Measurements from ENCODE around the gene KCNH5.

- PRO-cap, 3 experiments, result no peak in any of the 3 experiments
- RRBS, result no CpG with 5 or more reads among the region's 6 CpGs
These were observed 63.8 kb downstream of the PRKCH start for GRCh38 chr14:61384987-61385786.

GRCh38 chr14:61448206-61448712 lies 126.9 kb downstream of the PRKCH start:
- PRO-cap, 3 experiments, result no peak in any of the 3 experiments
- RRBS, result no CpG with 5 or more reads among the region's 2 CpGs

GRCh38 chr14:61462789-61463347 lies 141.5 kb downstream of the PRKCH start:
- PRO-cap, 3 experiments, result no peak in any of the 3 experiments
- RRBS, result no CpG with 5 or more reads among the region's 5 CpGs

- PRO-cap, 3 experiments, result no peak in any of the 3 experiments
- RRBS, result no CpG with 5 or more reads among the region's 5 CpGs
These were observed 150.1 kb downstream of the PRKCH start for GRCh38 chr14:61471456-61471969.

DNA sequence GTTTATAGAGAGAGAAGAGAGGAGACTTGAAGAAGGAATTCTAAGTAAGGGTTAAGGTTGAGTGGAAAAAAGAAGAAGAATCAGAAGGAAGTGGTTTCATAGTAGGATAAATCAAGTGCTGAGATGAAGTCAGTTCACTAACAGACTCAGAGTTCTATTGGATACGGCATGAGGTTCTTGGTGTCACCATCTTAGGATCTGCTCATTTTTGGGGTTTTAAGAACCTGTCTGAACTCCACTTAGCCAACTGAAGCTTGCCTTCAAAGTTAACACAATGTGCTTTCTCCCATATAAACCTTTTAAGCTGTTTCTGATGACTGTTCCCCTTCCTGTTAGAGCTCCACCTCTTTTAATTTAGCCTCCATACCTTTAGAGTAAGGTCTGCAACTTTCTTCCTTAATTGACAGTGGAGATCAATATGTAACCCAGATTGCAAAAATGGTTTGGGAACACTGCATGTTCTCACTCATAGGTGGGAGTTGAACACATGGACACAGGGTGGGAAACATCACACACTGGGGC lies 152.7 kb downstream of the PRKCH start:
- PRO-cap, 3 experiments, result no peak in any of the 3 experiments
- RRBS, result no CpG with 5 or more reads among the region's 1 CpG

GRCh38 chr14:61490018-61490393 lies 168.6 kb downstream of the PRKCH start:
- PRO-cap, 3 experiments, result no peak in any of the 3 experiments
- RRBS, result no CpG with 5 or more reads among the region's 7 CpGs

GRCh38 chr14:61491431-61492616 lies 170.4 kb downstream of the PRKCH start:
- PRO-cap, 3 experiments, result no peak in any of the 3 experiments
- RRBS, result no CpG with 5 or more reads among the region's 10 CpGs

DNA sequence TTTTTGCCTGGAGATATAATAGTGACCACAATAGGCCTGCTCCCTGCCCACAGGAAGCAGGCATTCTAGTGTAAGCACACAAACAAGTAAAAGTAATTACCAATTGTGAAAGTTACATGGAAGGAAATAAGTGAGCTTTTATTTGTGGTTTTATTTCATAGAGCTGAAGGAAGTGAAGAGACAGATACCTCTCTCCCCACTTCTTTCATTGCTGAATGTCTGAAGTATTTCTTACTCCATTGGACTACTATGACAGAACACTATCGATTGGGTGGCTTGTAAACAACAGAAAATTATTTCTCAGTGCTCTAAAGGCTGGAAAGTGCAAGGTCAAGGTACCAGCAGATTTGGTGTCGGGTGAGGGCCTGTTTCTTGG lies 183.5 kb downstream of the PRKCH start:
- PRO-cap, 3 experiments, result no peak in any of the 3 experiments
- RRBS, result no CpG with 5 or more reads among the region's 2 CpGs

GRCh38 chr14:61562483-61563526 lies 132.5 kb upstream of the HIF1A start:
- PRO-cap, 3 experiments, result no peak in any of the 3 experiments
- RRBS, result no CpG with 5 or more reads among the region's 14 CpGs

- PRO-cap, 3 experiments, result no peak in any of the 3 experiments
- RRBS, result no CpG with 5 or more reads among the region's 5 CpGs
These were observed 53.0 kb upstream of the HIF1A start for GRCh38 chr14:61642299-61642649.

- PRO-cap, 3 experiments, result no peak in any of the 3 experiments
- RRBS, result no CpG with 5 or more reads among the region's 7 CpGs
These were observed 20.8 kb upstream of the SNAPC1 start for GRCh38 chr14:61741500-61741679.

GRCh38 chr14:61752110-61752417 lies 10.2 kb upstream of the SNAPC1 start:
- PRO-cap, 3 experiments, result no peak in any of the 3 experiments
- RRBS, result no CpG with 5 or more reads among the region's 2 CpGs

DNA sequence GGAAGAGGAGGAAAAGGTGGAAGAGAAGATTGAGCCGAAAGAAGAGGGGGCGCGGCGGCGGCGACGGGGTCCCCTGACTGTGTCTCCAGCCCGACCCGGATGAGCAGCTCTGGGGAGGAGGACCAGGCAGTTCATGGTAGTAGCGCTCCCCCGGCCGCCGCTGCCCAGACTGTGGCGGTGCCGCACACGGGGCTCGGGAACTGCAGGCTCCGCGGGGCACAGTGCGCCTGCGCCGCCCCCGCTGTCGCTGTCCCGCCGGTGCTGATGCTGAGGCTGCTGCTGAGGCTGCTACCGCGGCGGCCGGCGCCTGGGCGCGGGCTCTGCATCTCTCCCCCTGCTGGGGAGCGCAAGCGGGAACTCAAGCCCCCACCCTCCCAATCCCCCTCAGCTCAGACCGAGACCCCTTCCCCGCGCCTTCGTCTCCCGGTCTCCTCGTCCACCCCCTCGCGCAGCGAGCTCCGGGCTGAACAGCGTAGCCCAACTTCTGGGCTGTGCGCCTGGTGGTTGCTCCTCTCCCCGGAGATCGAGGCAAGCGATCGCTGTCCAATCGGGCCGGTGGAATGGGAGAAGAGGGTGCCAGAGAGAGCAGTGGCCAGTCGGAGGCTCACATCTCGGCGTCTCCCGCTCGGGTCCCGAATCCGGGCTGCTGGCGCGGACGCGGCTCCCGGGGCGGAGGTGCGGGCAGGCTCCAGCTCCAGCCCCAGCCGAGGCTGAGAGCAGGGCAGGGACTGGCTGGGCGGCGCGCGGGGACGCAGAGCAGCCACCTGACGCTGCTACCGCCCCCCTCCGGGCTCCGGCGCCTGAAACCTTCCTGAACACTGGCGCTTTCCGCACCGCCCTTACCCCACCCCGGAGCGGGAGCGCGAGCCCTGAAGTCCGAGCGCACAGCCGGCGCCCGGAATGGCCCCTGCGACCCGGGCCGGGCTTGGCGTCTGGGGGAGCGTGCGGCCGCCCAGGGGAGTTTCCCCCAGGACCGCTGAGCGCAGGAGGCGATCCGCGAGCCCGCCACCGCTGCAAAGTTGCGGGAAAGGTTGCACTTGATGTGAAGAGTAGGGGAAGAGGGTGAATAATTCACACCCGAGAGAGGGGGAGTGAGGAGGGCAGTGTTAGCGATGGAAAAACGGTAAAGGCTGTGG lies at the start of gene KCNH5:
Gene KCNH5, minus strand, starts transcription at position 204 of the 1,136 bp plus-strand sequence.
- PRO-cap, 3 experiments, result no peak in any of the 3 experiments
- RRBS, result 3% methylated on average over 49 of the region's 108 CpGs

DNA sequence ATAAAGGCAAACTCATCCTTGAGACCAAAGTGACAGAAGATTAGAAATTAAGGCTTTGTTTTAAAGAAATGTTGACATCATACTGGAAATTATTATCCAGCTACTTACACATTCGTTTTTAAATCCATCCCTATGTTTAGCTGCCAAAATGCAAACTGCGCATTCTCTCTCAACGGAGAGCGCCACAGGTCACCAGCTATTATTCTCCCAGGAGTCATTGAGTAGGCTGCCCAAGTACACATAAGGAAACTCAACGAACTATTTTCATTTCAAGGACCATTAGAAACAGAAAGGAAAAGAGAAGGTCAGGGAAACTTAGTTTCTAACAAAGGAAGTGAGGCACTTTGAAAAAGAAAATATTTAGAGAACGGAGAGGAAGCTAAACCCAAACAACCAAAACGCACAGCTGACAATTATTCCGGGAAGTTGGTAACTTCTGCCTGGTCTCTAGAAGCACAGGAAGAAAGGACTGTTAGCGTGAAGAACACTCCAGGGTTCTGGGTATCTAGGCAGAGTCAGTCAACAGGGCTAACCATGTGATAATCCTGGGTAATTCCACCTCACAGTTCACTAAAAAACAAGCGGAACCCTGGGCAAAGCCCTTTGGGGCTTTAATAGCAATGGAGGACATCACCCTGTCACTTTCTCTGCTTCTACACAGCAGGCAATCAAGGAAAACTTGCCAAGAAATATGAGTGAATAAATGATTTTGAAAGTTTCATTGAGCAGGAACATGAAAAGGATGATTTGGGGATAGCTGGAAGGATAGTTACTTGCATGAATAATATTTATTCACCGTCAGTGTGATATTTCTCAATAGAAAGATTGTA lies 23.4 kb downstream of the GPHB5 start:
- PRO-cap, 3 experiments, result no peak in any of the 3 experiments
- RRBS, result no CpG with 5 or more reads among the region's 11 CpGs

- PRO-cap, 3 experiments, result no peak in any of the 3 experiments
- RRBS, result no CpG with 5 or more reads among the region's 3 CpGs
These were observed 55.0 kb downstream of the PPP2R5E start for GRCh38 chr14:63488083-63488610.

GRCh38 chr14:63499574-63500242 lies 43.5 kb downstream of the PPP2R5E start:
- PRO-cap, 3 experiments, result no peak in any of the 3 experiments
- RRBS, result no CpG with 5 or more reads among the region's 6 CpGs

DNA sequence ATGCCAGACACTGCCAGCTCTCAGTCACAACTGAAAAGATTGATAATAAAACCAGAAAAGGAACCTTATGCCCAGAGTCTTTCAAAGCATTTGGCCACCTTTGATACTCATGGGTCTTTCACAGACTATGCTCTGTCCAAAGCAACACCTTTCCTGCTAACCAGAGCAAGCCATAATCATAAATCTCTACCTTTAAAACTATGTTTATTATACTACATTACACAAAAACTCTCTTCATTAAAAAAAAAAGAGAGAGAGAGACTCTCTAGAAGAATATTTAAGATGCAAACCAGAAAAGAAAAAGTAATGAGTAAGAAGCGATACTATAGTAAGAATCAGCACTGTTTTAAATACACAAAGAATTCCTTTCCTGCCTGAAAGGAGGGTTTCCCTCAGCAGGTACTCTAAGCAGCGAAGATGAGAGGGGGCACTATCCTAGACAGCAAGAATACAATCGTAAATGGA lies 28.9 kb downstream of the PPP2R5E start:
- PRO-cap, 3 experiments, result no peak in any of the 3 experiments
- RRBS, result no CpG with 5 or more reads among the region's 3 CpGs

DNA sequence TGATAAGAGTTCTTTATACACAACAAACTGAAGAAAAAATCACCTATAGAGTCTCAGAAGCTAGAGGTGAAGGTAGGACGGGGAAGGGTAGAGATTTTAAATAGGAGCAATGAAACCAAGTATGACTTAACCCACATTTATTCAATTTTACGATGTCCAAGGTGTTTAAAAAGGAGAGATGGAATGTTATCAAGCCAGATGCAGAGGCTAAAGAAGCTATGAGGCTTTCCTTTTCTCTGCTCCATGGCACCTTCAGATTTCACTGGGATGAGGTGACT lies 25.9 kb downstream of the SGPP1 start:
- PRO-cap, 3 experiments, result no peak in any of the 3 experiments
- RRBS, result no CpG with 5 or more reads among the region's 2 CpGs

GRCh38 chr14:63759542-63759826 lies 31.6 kb upstream of the SGPP1 start:
- PRO-cap, 3 experiments, result no peak in any of the 3 experiments
- RRBS, result no CpG with 5 or more reads among the region's 2 CpGs

GRCh38 chr14:63855215-63855794 lies 2.5 kb downstream of the SYNE2 start:
- PRO-cap, 3 experiments, result no peak in any of the 3 experiments
- RRBS, result no CpG with 5 or more reads among the region's 7 CpGs